Thoracic aorta (tissue), 1 donor: Measurements from ENCODE around the genes CHST5, ADAT1, DUXB and GCSH.

- RAMPAGE, long total RNA, result no peak
Observed at GRCh38 chr16:75535971-75536358, at the start of gene CHST5. Gene CHST5 (minus strand): TSS chr16:75536108.

- RAMPAGE, long total RNA, result start-site peak on the minus strand at chr16:75623231-75623298, 72 reads
Observed at GRCh38 chr16:75623095-75623691, at the start of gene ADAT1. Gene ADAT1 (minus strand): TSS chr16:75623281.

GRCh38 chr16:75701163-75701563 is at the start of gene DUXB:
Gene DUXB (minus strand): TSS chr16:75701461.
- RAMPAGE, long total RNA, result no peak

DNA sequence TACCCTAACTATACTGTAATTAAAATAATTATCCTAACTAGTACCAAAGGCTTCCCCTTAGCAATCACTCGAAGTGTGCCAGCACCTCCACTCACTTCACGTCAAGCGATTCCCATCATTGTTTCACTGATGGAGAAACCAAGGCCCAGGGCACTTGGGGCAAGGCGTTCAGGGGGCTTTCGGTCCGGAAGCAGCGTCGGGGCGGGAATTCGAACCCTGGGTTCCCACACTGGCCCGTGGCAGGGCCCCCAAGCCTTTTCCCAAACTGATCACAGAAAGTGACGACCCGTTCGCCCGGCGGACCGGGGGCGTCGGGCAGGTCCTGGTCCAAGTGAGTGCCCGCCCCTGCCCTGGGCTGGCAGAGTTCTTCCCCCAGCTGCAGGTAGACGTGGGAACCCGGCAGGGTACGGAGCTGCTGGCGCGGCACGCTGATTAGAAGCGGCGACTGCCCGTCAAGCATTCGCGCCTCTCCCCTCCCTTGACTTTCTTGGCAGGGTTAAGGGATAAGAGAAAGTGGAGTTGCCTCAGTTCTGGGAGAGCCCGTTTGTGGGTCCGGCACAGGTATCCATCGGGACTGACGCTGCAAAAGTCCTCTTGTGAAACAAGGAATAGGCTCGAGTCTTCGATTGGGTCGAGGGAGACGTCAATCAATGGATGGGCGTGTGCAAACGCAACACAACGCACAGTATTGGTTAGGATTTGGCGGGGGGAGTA is 726 bp upstream of the MON1B start:
- RAMPAGE, long total RNA, result no peak

DNA sequence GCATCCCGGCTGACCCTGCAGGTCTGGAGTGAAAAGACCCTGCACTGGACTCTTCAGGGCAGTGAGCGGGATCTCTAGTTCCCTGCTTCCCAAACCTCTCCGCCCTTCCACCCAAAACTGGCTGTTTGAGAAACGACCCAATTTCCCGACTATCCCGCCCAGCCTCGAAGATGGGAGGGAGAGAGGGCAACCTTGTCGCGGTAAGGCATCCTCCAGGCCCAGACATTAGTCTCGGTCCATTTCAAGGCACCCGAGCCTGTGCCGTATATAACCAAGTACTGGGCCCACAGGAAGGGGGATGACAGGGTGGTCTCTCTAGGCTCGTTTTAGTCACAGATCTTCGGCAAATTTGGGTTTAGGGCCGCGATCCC is 339 bp upstream of the VAT1L start:
- RAMPAGE, long total RNA, result no peak

GRCh38 chr16:78454862-78455615 is 355.6 kb downstream of the WWOX start:
- RAMPAGE, long total RNA, result no peak

- RAMPAGE, long total RNA, result no peak
Observed at GRCh38 chr16:78517472-78517819, 418.0 kb downstream of the WWOX start.

DNA sequence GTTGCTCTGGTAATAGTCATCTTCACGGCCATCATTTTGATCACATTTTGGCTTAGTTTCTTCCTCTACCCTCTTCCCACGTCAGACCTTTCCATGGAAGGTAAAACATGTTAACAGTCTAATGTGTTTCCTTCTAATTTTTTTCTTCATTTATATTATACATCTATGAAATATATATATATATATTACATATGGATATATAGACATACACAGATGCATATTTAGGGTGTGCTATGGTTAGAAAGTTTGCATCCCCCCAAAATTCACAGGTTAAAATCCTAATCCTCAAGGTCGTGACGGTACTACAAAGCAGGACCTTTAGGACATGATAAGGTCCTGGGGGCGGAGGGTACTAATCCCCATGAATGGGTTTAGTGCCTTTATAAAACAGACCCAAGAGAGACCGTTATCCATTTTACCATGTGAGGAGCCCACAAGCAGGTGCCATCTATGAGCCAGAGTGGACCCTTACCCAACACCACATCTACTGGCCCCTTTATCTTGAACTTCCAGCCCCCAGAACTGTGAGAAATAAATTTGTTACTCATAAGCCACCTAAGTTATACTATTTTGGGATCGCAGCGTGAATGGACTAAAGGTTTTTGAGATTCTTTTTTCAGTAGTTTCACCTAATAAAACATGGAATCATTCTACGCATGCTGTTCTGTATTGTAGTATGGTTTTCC is 420.0 kb downstream of the WWOX start:
- RAMPAGE, long total RNA, result no peak

DNA sequence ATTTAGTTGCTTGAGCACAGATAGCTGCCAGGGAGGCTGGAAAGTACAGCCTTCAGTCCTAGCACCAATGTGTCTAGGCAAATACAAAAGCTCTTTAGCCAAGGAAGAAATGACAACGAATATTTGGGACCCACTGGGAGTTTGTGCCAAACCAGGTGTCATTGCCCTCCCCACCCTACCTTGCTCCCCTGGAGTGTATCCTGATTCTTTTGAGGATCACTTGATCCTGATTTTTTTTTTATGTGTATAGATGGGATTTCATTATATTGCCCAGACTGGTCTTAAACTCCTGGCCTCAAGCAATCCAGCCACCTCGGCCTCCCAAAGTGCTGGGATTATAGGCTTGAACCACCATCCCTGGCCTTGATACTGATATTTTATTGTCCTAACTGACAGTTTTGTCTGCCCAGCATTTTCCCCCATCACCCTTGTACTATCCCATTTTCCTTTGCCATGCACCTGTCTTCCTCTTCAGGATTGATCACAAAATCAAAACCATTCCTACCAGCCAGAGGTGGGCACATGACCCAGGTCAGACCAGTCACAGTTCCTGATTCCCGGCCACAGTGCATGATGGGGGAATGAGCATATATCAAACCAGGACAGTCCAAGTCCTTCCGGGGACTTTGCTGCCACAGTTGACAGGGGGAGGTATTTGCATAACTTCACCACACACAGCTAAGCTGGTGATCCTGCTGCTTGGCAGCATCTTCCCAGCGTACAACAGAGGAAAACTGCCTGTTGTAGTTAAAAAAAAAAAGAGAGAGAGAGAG is 493.7 kb downstream of the WWOX start:
- RAMPAGE, long total RNA, result no peak

DNA sequence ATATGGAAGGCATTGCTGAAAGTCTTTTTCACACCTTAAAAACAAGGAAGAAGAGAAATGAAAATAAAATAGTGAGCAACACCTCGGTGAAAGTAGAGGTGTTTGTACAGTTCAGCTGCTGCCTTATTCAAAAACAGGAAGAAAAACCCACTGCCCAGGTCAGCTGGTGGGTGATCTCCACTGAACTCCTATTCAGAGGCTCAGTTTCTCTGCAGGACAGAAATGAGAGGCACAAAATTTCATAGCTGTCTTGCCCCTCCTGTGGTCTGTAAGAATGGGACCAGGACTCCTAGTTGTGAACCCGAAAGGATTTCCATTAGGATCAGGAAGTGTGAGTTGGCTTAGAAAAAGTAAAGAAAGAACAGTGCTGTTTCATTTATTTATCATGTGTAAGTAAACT is 650.6 kb downstream of the WWOX start:
- RAMPAGE, long total RNA, result no peak

DNA sequence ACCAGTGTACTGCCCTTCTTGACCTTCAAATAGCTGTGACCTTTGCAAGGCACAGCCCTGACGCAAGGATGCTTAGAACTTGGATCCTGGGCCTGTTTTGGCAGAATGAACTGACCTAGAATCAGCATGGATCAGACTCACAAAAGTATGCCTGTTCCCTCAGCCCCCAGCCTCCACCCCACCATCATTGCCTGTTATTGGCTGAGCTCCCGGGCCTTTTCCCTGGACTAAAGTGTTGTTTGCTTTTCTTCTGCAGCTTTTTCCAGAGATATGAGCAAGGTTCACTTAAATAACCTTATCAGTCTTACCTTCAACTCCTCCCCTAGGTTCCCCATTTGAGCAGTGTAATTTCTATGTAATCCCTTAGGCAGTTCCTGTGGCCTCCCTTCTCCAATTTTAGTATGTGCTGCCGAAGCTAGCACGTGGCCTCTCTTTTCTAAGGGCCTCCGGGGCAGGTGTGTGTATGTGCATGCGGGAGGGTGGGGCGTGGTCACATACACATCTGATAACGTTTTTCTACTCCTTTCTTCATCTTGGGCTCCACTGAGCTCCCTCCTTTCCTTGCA is 347.3 kb downstream of the MAF start:
- RAMPAGE, long total RNA, result no peak

- RAMPAGE, long total RNA, result no peak
Observed at GRCh38 chr16:79595194-79595633, 5.3 kb downstream of the MAF start.

DNA sequence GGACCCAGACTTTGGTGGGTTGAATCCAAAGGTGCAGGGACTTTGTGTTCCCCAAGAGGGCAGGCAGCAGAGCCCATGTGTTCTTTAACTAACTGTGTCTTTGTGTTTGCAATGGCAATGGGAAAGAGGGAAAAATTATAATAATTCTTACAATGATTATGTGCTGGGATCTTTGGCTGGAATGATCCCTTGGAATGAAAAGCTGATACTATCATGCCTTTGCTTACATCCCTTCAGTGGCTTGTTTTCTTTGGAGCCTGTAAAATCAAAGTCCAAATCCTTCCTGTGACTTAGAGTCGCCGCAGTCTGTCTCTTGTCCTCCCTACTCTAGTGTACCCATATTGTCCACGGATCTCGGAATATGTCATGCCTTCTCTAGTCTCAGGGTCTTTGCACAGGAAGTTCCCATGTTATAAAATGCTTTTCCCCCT is 111.7 kb upstream of the MAF start:
- RAMPAGE, long total RNA, result no peak

DNA sequence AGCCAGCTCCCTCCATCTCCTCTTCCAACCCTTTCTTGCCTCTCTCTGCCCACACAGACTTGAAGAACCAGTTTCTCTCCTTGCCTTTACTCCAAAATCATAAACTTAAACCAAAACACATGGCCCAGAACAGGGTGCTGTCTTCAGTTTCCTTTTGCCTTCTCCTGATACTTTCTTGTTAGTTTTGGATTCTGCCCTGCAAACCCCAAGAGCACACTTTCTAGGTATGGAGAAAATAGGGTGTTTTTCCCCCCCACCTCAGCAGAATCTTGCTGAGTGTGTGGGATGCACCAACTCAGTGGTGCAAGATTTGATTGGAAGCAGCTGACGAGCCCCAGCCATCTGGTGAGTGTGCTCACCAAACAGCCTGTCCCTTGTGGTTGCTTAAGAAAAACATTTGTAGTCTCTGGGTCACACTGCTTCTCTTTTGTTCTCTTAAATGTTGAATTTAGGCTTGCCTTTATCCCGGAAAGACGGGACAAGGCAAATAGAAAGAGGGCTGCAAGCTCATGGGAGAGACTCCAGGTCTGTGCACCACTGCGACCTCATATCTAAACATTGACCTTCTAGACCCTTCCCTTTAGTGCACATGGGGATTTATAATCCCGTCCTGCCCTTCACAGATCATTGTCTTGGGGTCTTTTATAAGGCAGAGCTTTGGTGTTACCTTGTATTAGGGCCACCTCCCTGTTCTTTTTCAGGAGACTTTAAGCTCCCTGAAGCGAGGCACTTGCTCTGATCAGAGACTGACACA is 176.0 kb upstream of the MAF start:
- RAMPAGE, long total RNA, result no peak

- RAMPAGE, long total RNA, result no peak
Observed at GRCh38 chr16:80656572-80656864, 115.7 kb downstream of the DYNLRB2 start.

DNA sequence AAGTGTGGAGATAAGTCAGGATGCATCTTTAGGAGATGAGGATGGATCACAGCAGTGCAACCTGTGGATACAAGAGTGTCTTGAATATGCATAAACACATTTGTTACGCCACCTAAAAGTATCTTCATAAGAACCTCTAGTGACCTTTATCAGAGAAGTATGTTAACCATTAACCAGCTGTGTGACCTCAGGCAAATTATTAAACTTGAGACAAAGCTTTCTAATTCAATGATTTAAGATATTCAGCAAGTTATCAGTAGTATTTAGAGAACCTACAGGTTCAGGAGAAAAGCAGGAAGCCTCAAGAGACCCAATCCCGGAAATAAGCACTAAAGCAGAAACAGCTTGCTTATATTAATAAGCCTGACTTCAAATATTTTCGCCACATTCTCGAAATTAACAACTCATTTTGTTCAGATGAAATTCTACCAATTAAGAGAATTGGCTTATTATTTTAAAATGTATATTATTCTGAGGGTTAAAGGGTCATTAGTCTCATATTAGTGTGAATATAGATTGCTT is 9.3 kb downstream of the CMC2 start:
- RAMPAGE, long total RNA, result no peak

DNA sequence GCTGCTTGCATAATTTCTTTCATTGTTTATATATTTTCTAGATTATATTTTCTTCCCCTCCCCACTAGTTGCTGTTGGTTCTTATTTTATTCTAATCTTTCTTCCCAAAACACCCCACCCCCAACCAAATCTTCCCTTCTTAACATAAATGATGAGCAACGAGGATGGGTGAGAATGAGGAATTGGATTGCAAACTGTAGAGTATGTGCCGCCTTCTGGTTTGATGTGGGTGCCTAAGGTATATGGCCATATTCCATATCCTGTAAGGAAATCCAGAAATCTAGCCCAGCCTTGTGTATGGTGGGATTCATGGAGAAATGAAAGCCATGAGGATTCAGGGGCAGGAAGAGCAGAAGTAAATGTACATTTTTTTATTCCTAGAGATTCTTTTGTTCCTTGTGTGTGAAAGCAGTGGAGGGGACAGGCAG is 3.7 kb downstream of the ATMIN start:
- RAMPAGE, long total RNA, result no peak

- RAMPAGE, long total RNA, result start-site peak on the minus strand at chr16:81096284-81096292, 5 reads
Observed at GRCh38 chr16:81095587-81096764, at the start of gene GCSH. Gene GCSH (minus strand): TSS chr16:81096395.

DNA sequence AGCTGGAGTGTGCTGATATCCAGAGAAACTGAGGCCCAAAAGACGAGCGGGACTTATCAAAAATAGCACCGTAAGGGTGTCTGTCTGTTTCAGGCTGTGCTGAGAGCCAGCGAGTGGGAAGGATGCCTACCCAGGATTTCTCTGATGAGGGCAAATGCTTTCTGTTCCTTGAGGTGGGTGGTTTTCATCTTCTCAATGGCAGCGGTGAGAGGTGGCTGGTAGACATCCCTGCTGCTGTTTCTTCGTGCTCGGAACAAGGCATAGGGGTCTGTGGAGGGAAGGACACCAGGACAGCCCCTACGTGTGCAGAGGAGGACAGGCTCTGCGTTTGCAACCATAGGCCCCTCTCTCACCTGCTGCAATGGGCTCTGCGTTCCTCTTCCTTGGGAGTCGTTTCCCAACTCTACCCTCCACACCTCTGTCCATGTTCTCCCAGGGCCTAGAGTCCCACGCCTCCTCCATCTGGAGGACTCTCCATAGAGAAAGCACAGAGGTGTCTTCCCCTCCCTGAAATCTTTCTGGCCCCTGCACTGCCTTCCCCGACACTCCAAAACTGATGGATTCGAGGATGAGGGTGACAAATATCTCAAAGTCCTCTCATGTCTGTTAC is 37.3 kb upstream of the GCSH start:
- RAMPAGE, long total RNA, result no peak

- RAMPAGE, long total RNA, result no peak
Observed at GRCh38 chr16:81383735-81384788, 60.5 kb upstream of the CMIP start.